Jejunum (tissue), 1 donor: Measurements from ENCODE around the genes MIDEAS, ZNF410 and NPC2.

DNA sequence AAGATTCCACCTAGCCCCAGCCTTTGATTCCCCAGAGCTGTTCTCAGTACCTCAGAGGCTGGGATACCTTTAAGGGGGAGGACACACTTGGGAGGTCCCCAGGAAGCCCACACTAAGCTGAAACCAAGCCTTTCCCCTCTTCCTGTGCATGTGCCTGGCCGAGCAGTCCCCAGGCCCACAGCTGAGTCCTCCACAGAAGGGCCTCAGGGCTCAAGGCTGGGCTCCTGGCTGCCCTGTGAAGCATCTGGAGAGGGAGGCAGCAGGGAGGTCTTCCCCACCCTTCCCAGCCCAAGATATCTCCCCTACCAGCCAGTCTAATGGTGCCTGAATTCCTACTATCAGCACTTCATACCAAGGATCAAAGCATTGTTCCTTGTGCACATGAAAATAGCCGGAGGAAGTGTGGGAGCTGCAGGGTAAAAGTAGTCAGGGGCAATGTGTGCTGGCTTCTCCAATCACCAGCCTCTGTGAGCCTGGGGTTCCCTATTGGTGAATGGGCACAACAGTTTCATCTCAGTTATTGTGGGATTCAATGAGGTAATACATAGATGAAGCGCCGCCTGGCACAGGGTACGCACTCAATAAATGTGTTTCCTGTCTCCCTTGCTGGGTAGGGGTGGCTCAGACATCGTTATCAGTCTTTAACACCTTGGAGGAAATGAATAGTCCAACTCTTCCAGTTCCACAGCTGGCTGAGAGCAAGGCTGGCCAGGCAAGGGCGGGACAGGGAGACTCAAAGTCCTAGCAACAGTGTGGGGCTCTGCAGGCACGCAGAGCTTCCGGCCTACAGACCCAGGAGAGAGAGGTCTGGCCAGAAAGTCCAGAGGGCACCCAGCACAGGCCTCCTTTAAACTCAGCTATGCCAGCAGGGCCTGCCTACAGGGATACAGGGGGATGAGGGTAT is 6.9 kb downstream of the MIDEAS start:
- PRO-cap: bidirectional peak, plus-strand start at position 814 of the sequence, minus-strand start at position 583 of the sequence

GRCh38 chr14:73759559-73760643 is at the start of gene MIDEAS:
Gene MIDEAS, minus strand, starts transcription at chr14:73760303.
- PRO-cap: bidirectional peak, plus-strand start at chr14:73760409, minus-strand start at chr14:73760070

DNA sequence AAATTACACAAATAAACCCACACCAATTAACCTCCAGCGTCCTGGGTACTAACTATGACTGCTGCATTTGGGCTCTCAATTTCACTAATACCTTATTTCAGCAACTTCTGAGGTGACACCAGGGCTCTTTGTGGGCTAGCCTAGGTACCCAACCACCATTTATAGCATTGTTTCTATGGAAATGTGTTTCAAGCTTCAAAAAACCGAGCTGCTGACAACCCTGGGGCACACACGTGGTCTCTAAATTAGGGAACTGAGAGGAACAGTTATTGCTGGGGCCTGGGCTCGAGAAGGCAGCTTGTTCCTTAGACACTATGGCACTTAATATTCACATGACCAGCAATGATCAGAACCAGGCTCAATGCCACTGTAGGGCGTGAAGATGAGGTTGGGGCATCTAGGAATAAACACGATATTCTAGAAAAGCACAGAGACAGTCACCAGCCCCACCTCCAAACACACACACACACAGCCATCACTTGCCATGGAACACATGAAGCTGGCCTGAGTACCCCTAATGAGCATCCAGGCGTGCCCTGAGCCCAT is 10.6 kb upstream of the MIDEAS start:
- PRO-cap: no peak

- PRO-cap: bidirectional peak, plus-strand start at chr14:73802932, minus-strand start at chr14:73802702
Measured at GRCh38 chr14:73802337-73803359, 42.5 kb upstream of the MIDEAS start.

DNA sequence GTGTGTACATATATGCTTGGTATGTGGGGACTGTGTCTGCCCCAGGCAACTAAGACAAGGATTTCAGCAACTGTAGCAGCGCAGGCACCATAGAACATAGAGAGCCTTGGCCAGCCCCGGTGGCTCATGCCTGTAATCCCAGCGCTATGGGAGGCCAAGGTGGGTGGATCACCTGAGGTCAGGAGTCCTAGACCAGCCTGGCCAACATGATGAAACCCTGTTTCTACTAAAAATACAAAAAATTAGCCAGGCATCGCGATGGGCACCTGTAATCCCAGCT is 13.3 kb upstream of the PTGR2 start:
- PRO-cap: no peak

- PRO-cap: bidirectional peak, plus-strand start at chr14:73886633, minus-strand start at chr14:73886616; bidirectional peak, plus-strand start at chr14:73886859, minus-strand start at chr14:73886737
Measured at GRCh38 chr14:73886112-73887103, at the start of gene ZNF410. Gene ZNF410, plus strand, starts transcription at chr14:73886859.

DNA sequence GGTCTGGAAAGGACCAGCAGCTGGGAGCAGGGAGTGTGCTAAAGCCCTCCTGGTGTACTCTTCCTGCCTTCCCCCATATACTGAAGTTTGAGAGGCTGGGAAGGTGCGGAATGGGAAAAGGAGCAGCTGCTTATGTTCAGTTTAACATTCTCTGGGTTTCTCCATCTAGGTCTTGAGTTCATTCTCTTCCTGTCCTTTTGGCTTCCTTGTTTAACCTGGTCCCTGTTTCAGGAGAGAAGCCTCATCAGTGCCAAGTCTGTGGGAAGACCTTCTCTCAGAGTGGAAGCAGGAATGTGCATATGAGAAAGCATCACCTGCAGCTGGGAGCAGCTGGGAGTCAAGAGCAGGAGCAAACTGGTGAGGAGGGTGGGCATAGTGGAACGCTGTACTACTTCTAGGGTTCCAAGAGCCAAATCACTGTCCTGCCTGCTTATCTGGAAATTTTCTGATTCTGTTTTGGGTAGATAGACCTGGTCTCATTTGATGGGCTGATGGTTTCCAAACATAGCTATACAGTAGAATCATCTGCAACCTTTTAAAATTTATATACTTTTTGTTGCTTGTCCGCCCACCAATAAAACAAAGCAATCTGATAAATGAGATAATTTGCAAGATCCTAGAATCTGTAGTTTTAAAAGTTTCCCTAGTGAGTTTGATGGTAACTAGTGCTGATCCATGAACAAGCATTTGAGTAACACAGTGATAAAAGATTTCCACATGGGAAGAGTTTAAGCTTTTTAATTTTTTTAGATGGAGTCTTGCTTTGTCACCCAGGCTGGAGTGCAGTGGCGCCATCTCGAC is 28.9 kb downstream of the FAM161B start:
- PRO-cap: no peak

- PRO-cap: no peak
Measured at GRCh38 chr14:73973706-73974239, 23.7 kb downstream of the COQ6 start.

DNA sequence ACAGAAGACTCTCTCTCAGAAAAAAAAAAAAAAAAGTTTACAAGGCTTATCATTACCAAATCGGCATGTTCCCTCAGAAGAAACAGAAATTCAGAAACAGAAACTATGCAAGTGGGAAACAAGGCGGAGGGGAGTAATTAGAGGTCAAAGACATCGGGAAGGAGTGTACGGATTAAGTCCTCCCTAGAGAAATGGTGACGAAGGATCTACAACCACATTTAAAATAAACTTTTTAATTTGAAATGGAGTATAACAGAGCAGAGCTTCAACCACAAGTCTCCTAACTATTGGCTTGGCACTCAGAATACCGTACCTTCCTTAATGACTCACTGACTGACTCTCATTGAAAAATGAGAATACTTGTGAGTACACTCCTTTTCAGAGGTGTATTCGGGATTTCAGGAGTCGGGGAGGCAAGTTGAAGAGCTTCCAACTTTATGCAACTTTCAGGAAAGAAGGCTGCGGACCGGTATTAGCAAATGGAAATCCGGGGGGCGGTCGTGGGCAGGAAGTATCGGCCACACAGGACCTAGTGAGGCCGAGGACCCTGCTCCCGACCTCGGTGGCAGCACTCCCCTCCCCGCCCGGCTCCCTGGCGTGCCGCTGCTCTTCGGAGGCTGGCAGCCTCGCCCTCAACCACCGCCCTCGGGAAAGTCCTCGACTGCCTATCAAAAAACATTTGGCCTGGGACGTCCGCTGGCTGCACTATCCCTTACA is 769 bp downstream of the ENTPD5 start:
- PRO-cap: unidirectional peak, plus-strand start at position 343 of the sequence; bidirectional peak, plus-strand start at position 571 of the sequence, minus-strand start at position 594 of the sequence

- PRO-cap: no peak
Measured at GRCh38 chr14:74071142-74071744, 13.0 kb downstream of the ALDH6A1 start.

- PRO-cap: no peak
Measured at GRCh38 chr14:74133670-74134717, 49.2 kb downstream of the LIN52 start.

GRCh38 chr14:74257265-74258255 is 18.3 kb downstream of the VSX2 start:
- PRO-cap: no peak

DNA sequence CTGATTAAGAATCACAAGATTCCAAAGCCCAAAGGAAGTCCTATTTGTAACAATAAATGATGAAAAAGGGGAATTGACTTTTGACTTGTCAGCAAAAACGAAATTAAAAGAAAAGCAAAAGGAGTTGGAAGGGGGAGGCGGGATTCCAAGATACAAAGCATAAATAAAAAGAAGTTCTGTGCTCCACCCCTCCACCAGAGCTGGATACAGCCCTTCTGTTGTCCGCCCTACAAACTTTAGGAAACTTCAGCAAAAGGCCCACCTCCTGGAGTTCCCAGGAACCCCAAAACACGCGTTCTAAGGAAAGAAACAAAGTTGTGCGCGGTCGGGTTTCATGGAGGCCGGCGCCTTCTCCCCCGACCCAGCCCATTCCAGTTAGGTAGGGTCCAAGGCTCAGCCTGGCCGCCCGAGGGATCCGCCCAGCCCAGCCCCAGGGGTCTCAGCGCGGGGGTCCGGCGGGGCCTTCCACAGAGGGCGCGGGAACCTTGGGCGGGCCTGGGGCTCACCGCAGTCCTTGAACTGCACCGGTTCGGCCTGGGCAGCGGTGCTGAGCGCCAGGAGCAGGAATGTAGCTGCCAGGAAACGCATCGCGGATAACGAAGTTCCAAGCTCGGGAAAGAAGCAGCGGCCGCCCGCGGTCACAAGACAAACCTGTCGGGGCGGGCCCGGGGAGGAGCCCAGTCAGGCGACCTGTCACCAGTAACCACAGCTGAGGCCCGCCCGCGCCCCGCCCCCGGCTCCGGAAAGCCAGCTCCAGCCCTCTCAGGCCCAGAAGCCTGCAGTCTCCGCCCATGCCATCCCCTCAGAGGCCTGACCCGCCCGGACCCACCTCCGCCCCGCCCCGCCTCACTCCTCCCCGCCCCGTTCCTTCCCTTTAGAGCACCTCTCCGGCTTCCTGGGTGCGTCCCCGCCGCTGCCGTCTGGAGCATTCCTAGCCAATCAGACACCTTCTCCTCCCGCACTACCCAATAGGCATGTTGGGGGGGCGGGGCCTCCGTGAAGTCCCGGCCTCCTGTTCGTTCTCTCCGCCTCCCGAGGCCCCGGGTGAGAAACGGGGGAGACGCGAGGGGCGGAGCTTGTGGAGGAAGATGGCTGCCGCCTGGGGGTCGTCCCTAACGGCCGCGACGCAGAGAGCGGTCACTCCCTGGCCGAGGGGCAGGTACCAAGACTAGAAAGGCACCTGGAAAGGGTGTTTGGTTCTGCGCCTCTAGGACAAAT is at the start of gene NPC2:
Gene NPC2, minus strand, starts transcription at position 619 of the 1,218 bp plus-strand sequence.
- PRO-cap: unidirectional peak, minus-strand start at position 373 of the sequence; unidirectional peak, minus-strand start at position 568 of the sequence; bidirectional peak, plus-strand start at position 1,079 of the sequence, minus-strand start at position 778 of the sequence

DNA sequence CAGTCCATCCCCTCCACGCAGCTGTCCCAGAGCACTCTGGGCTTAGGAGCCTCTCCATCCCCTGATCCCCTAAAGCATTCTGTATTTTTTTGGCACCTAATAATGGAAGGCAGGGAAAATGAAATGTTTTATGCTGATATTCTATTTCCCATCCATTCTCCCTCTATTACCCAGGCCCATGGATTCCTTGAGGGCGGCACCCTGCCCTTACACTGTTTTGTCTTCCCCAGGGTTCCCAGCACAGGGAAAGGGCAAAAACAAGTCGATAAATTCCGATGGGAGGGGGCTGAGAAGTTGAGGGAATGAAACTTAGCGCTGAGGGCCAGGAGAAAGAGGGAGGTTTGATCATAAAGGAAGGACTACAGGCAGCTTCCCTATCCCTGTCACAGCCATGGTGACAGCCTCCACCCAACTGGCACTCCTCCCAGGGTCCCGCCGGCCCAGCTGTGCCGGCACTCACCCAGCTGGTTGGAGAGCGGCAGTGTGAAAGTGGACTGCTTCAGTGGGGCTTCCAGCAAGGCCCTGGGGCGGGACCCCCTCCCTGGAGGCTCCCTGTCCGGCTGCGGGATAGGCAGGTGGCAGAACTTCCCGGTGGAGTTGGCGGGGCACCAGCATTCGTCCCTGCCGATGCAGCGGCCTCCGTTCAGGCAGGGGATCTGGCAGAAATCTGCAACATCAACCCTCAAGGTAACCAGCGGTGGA is 58.3 kb downstream of the ISCA2 start:
- PRO-cap: no peak

- PRO-cap: no peak
Measured at GRCh38 chr14:74784635-74785126, 21.6 kb downstream of the YLPM1 start.

GRCh38 chr14:74904682-74905283 is 18.3 kb downstream of the RPS6KL1 start:
- PRO-cap: no peak

- PRO-cap: no peak
Measured at GRCh38 chr14:74916891-74917457, 6.1 kb downstream of the RPS6KL1 start.

DNA sequence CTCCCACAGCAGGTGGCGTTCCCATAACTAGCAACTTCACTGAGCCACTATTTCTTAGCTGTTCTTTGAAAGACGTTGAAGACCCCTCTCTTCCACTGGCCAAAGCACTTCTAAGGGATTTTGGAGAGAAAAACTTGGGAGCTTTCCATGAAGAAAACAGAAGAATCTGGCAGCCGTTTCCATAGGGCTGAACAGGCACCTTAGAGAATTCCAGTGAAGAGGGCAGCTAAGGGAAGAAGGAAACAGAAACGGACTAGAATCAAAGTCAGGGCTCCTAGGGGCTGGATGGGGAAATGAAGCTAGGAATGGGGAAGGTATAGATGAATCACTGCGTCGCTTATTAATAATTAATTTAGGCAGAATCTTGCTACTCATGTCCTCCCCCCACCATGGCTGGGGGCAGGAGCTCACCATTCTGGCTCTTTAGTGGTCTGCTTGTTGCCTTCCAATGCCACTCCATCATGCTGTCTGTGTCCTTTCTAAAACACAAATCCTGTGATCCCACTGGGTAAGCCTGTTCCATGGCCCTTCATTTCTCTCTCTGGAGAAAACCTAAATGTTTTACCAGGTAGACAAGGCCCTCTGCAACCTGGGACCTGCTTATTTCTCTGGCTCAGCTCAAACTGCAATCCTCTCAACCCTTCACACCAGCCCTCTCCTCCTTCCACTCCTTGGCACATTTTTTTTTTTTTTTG is 39.5 kb upstream of the FOS start:
- PRO-cap: no peak

GRCh38 chr14:75274738-75275361 is 3.8 kb upstream of the FOS start:
- PRO-cap: no peak

GRCh38 chr14:75279235-75279761 is 670 bp downstream of the FOS start:
- PRO-cap: bidirectional peak, plus-strand start at chr14:75279649, minus-strand start at chr14:75279517